Skeletal muscle cell (primary cell): Measurements from ENCODE around the genes PIK3IP1 and SLC5A4.

GRCh38 chr22:31292250-31292842 lies at the start of gene PIK3IP1:
Gene PIK3IP1, minus strand, starts transcription at chr22:31292488.
- RRBS = no CpG with 5 or more reads among the region's 13 CpGs

DNA sequence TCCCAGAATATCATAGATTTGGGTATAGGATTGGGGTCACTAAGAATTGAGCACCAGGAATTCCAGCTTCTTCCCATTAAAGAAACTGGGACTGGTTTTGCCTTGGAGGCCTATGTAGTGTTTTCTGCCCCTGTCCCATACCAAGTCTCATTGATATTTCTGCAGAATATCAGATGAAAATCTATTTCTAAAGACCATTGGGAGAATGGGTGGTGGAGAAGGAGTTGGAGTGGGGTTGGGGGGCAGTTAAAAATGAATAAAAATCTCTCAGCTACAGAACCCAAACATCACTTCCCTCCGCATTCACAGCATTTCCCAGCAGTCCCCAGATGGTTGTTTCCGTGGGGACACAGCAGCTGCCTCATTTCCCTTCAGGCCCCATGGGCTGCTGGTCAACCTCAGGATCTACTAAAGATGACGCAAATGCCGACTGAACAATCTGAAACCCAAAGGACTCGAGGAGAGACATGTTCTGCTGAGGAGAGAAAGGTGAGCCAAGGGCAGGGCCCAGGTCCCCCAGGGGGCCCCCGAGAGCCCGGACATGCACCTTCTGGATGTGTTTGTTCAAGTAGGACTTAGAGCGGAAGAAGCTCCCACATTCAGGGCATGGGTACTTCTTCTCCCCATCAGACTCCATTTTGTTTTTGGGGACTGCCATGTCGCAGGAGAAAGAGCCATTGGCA lies 19.5 kb downstream of the PATZ1 start:
- RRBS = no CpG with 5 or more reads among the region's 9 CpGs

- RRBS = 6% methylated on average over 3 of the region's 10 CpGs
Measured at GRCh38 chr22:31342996-31343754, 3.0 kb downstream of the PATZ1 start.

DNA sequence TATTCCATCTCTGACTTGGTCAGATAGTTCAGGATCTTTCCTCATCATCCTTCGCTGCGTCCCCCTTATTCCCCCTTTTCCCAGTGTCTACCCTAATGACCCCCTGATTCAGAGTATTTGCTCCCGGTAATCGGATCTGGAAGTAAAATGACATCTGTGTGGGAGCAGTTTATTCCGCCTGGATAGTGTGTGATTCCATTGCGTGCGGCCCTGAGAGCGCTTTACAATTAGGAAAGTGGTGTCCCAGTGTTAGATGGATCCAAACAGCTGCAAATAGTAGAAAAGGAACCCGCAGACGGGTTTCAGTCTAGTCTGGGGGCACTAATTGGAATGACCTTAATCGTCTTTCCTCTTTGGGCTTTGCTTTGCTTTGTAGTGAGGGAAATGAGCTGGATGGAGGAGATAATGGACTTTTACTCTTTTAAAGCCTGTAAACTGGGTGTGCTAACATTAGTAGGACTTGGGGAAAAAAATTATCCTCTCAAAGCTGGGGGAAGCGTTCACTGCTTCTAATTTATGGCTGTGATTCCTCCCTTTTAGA lies 746 bp downstream of the DRG1 start:
- RRBS = no CpG with 5 or more reads among the region's 12 CpGs

DNA sequence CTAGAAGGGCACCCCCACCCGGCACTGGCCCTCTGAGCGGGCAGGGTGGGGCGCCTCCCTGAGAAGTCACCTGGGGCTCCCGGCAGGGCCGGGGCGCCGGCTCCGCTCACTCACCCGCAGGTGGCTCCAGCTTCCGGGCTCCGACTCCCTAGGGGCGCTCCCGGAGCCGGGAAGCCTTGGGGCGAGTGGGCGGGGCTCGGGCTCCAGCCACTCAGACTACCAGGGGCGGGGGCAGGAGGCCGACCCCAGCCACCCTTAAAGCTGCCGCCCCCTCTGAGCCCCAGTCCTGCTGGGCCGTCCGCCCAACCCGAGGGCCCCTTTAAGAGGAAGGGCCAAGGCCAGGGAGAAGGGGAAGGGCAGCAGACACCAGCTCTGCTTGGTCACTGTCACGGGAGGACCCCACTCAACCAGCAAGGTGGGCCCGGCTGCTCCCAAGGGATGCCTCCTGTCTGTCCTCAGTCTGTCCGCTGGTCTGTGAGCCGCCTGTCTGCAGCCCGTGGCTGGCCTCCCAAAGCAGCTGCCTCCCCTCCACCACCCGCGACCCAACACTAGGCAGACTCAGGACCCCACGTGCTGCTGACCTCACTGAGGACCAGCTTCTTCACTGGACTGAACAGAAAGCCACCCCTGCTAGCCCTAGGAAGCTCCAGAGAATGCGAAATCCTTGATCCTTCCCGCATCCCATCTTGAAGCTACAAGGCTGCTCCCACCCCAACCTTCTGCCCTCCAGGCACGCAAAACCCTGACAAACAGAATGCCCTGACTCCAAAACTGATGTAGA lies 31.1 kb downstream of the PISD start:
- RRBS = under 1% methylated on average over 6 of the region's 34 CpGs

DNA sequence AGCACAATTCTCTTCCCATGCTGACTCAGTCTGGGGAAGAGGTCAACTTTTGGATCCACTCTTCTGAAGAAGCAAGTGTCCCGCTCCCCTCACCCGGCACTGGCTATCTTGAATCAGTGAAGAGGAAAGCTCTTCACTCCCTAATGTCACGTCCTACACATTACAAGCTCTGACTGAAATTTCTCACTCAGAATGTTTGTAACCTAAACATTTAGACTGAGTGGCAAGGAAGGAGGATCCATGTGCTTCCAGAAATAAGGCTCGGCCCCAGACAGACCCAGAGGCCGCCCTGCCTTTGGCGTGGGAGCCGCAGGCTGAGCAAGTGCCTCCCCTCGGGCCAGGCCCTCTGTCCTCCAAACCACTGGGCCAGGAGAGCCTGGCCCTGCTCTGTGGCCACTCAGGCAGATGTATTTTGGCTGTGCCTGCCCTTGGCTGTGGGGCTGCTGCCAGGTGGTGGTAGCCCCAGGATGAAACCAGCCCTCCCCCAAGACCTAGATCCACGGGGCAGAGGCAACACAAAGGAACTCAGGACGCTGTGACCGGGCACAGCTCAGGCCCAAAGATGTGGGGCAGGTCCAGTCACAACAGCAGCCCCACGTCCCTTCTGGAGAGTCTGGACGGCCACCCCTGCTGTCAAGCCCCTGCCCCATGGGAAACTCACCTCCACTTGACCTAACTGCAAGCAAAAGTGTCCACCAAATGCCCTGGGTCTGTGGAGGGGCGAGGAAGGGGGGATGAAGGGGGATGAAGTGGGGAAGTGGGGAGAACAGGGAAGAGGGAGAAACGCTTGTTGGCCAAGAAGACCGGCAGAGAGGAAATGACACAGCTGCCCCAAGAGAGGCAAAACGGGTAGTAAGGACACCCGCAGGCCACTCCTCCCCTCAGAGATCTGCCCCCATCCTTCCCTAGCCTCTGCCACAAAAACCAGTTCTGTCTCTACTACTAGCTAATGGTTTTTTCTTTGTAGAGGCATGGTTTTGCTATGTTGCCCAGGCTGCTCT lies 24.0 kb downstream of the PISD start:
- RRBS = no CpG with 5 or more reads among the region's 18 CpGs

- RRBS = no CpG with 5 or more reads among the region's 4 CpGs
Measured at GRCh38 chr22:31647475-31647944, 14.5 kb downstream of the PISD start.

DNA sequence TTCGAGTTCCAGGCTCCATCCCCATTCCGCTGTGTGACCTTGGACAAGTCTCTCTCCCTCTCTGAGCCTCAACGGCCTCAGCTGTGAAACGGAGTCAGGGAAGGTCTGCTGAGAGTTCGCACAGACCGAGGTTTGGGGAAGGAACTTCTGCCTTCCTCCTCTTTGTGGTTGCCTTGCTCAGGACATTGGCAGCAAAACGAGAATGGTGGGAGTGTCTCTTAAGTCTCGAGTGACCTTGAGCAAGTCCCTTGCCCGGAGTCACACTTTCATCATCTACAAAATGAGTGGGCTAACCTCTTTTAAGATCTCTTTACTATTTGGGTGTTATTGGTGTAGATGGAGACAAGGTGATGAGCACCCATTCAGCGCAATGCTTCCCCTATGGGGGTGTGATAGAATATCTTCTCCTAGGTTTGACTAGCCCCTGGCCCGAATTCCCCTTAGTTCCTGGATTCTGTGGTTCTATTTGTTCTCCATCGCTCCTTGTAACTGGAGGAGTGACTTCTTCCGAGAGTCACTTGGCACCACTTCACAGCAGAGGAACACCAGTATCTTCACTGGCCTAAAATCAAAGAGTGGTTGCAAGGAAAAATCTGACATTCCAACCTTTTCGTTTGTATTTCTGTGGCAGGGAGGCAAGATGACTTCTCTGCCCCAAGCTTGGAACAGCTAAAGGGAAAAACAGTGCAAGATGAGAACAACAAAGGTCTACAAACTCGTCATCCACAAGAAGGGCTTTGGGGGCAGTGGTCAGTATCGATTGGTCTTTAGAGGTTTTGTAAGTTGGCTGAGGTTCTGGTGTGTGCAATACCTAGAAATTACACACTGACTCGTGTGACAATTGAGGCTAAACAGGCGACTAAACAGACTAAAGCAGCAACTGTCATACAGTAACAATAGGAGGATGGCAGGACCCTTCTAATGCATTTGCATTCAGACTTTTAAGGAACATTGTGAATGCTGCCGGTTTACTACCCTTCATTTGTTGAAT lies 707 bp downstream of the DEPDC5 start:
- RRBS = no CpG with 5 or more reads among the region's 19 CpGs

DNA sequence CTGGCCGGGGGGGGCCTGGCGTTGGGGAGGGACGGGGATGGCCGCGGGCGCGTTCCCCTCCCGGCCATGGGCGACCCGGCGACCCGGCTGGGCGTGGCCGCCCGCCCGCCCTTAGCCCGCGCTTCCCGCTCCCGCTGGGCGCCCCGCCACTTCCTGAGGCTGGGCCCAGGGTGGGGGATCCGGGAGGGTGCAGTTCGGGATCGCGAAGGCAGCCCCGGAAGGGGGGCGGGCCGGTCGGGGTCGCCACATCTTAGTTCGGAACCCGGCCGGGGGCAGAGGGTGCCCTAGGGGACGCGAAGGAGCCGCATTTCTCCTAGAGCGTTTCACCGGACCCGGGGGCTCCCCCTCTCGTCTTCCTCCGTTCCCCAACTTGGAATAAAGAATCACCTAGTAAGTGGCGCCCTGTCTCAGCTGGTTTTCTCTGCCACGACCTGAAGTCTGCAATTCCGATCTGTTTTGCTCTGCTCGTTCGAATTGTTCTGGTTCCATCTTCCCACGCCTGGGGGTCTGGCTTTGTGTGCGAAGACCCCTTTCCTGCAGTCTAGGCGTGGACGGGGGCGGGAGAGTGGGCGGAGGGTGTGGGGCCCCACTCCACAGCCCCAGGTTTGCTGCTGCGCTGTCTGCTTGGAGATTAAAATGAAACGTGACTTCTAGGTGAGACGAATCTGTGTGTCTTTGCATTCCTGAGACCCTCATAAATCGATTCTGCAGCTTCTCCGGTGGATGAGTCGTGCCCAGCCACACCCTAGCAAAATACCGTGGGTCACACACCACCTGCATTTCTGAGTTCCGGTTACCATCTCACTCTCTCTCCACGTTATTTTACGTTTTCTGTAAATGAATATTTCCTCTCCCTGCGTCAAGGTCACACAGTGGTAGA lies 751 bp downstream of the YWHAH start:
- RRBS = 5% methylated on average over 19 of the region's 64 CpGs

GRCh38 chr22:31946067-31946787 lies 1.9 kb downstream of the YWHAH start:
- RRBS = no CpG with 5 or more reads among the region's 9 CpGs

GRCh38 chr22:32137616-32138401 lies 21.3 kb downstream of the C22orf42 start:
- RRBS = no CpG with 5 or more reads among the region's 20 CpGs

- RRBS = no CpG with 5 or more reads among the region's 4 CpGs
Measured at GRCh38 chr22:32255145-32255446, at the start of gene SLC5A4. Gene SLC5A4, minus strand, starts transcription at chr22:32255347.

GRCh38 chr22:32334812-32335118 lies 22.9 kb upstream of the RFPL3 start:
- RRBS = no CpG with 5 or more reads among the region's 6 CpGs

DNA sequence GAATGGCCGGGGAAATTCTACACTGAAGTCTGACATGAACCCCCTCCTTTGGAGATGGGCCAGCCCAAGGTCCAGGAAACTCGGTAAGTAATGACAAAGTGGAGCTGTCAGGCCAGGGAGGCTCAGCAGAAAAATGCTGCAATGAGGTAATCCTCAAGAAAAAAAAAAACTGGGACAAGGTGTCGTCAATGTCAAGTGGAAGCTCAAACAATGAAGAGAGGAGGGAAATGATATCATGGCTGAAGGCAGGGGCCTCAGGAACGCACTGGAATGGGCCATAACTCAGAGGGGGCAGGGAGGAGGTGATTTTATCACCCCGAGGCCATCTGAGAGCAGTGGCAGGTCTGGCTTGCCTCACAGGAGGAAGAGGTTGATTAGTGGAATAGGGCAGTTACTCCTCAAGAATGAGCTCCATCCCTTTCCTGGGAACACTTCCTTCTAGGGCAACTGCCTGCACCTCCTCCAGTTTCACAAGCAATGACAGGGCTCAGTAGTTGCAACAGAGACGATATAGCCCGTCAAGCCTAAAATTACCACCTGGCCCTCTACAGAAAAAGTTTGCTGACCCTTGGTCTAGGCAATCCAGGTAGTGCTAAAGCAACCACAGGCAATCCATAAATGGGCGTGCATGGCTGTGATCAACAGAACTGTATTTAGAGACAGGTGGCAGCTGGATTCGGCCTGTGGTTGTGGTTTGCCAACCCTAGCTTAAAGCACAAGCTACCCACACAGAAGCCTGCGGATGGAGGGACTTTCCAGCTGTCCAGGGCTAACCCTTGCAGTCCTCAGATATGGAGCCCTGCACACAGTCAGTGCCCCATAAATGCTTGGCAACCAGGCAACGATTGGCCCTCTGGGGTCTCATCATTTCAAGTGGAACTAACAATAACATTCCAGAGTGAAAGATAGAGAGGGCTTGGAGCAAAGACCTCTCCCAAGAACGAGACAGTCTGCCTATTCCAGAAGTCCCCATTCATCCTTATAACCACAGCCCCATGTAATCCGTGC lies 65.3 kb downstream of the FBXO7 start:
- RRBS = no CpG with 5 or more reads among the region's 13 CpGs

- RRBS = no CpG with 5 or more reads among the region's 22 CpGs
Measured at GRCh38 chr22:32542485-32543536, 68.2 kb downstream of the FBXO7 start.

- RRBS = 100% methylated on average over 1 of the region's 9 CpGs
Measured at GRCh38 chr22:32564529-32564855, 89.9 kb downstream of the FBXO7 start.

DNA sequence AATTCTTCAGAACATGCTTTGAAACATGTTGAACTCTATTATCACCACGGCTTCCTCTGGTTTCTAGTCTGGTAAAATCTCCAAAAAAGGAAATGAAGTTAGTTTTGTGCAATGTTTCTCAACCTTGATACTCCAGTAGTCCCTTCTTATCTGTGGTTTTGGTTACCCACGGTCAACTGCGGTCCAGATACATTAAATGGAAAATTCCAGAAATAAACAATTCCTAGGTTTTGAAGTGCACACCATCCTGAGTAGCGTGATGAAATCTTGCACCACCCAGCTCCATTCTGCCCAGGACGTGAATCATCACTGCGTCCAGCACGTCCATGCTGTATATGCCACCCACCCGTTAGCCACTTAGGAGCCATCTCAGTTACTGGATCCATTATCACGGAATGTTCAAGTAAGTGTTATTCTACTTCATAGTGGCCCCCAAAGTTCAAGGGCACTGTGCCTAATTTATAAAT lies 117.0 kb downstream of the FBXO7 start:
- RRBS = no CpG with 5 or more reads among the region's 9 CpGs

- RRBS = no CpG with 5 or more reads among the region's 6 CpGs
Measured at GRCh38 chr22:32622416-32623075, 147.9 kb downstream of the FBXO7 start.

DNA sequence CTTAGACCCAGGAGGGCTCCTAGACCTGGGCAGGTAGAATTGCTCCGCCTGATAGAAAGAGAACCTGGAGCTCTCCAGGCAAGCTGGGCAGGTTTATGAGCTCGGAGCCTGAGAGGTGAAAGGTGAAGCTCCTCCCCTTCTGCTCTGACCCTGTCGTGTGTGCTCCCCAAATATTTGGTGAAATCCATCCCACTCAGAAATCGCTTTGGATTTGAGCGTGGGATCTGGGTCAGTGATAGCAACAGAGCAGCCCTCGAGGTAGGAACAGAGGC lies 154.3 kb downstream of the FBXO7 start:
- RRBS = no CpG with 5 or more reads among the region's 6 CpGs

- RRBS = no CpG with 5 or more reads among the region's 10 CpGs
Measured at GRCh38 chr22:32717691-32718374, 83.7 kb upstream of the TIMP3 start.